Stomach (tissue), 7 donors: ENCODE data around the genes NT5DC3 and UQCC6.

- PRO-cap = no peak
- RAMPAGE, long total RNA, 5 experiments = no peak in any of the 5 experiments
- RRBS = no CpG with 5 or more reads among the region's 3 CpGs
Measured at GRCh38 chr12:103114967-103115306, 157.5 kb downstream of the ASCL1 start.

DNA sequence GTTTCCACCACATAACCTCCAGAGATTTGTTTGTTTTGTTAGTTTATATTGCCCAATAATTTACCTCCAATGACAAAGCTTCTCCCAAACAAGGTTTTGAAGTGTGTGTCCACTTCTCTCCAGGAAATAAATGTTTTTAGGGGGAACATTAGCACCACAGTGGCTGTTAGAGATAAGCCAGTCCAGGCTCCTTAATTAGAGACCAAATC is 215.3 kb downstream of the ASCL1 start:
- PRO-cap = no peak
- RAMPAGE, long total RNA, 5 experiments = no peak in any of the 5 experiments

DNA sequence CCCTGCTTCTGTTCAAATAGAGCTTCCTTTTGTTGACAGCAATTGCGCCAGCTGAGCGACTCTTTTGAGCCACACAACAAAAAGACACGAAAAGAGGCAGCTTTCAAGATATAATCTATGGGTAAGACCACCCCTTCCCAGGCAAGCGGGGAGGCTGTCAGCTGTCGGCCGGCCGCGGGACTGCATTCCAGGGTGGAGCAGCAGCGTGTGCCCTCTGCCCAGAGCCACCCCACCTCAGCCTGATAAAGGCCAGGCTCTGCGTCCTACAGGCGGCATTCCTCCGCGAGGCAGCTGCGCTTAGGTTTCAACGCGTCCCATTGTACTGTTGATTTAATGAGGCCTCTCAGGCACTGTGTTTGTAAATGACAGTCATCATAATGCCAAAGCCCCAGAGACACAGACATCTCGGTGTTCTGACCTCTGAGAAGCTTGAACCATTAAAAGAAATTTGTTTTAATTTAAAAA is 15.7 kb upstream of the STAB2 start:
- PRO-cap = no peak
- RAMPAGE, long total RNA, 5 experiments = no peak in any of the 5 experiments
- RRBS = no CpG with 5 or more reads among the region's 17 CpGs

- PRO-cap = bidirectional peak, plus-strand start at chr12:103841444, minus-strand start at chr12:103841234; unidirectional peak, minus-strand start at chr12:103841798
- RAMPAGE, long total RNA, 5 experiments = start-site peak on the minus strand in 2 of 5 experiments, at chr12:103841216-103841300 at its widest, 5 to 6 reads per replicate
- RRBS = 1% methylated on average over 19 of the region's 66 CpGs
Measured at GRCh38 chr12:103841150-103842411, at the start of gene NT5DC3. NT5DC3 (minus strand) TSS chr12:103841234.

GRCh38 chr12:103852466-103853150 is 11.6 kb upstream of the NT5DC3 start:
- PRO-cap = no peak
- RAMPAGE, long total RNA, 5 experiments = no peak in any of the 5 experiments
- RRBS = no CpG with 5 or more reads among the region's 3 CpGs

DNA sequence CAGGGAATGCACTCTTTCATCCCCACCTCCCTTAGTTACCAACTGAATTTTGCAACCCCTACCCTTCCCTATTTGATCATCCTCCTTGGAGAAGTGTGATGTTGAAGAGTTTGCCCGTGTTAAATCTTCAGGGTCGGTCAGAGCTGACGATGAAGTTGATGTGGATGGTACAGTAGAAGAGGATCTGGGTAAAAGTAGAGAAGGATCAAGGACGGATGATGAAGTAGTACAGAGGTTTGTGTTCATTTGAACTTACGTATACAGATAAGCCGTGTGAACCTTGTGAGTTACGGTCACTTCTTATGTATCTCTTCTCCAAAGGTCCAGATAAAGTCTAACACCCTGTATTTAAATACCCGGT is 1.2 kb downstream of the HSP90B1 start:
- PRO-cap = no peak
- RAMPAGE, long total RNA, 5 experiments = no peak in any of the 5 experiments
- RRBS = no CpG with 5 or more reads among the region's 8 CpGs

DNA sequence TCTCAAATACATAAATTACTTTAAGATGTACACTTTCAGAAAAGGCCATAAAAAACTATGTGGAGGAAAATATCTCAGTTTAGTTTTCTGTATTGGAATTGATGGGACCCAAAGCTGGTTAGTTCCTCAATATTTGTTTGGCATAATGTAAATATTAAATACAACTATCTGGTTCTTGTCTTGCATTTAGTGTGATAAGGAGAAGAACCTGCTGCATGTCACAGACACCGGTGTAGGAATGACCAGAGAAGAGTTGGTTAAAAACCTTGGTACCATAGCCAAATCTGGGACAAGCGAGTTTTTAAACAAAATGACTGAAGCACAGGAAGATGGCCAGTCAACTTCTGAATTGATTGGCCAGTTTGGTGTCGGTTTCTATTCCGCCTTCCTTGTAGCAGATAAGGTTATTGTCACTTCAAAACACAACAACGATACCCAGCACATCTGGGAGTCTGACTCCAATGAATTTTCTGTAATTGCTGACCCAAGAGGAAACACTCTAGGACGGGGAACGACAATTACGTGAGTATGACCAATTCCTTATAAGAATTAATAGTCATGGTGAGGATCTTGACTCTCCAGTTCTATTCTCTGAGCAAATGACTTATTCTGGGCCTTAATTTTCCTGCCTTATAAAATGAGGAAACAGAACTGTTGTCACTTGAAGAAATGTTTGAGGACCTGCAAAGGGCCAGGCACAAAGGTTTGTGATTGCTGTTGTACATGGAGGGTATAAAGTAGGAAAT is 3.7 kb downstream of the HSP90B1 start:
- PRO-cap = no peak
- RAMPAGE, long total RNA, 5 experiments = no peak in any of the 5 experiments
- RRBS = no CpG with 5 or more reads among the region's 8 CpGs

DNA sequence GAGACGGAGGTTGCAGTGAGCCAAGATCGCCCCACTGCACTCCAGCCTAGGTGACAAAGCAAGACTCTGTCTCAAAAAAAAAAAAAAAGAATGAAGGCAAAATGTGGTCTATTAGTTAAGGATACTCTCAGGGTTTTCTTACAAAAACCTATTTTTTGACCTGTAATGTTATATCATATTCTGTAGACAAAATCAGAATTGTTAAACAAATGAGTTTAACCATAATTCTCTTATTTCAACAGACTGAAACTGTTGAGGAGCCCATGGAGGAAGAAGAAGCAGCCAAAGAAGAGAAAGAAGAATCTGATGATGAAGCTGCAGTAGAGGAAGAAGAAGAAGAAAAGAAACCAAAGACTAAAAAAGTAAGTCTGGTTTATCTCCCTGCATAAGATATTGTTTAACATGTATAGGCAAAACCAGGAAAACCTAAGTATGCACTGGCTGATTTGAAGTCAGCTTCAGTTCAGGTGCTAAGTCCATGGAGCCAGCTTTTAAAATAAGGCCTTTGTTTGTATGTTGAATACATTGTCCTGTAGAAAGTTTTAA is 8.0 kb downstream of the HSP90B1 start:
- PRO-cap = no peak
- RAMPAGE, long total RNA, 5 experiments = no peak in any of the 5 experiments
- RRBS = no CpG with 5 or more reads among the region's 2 CpGs

DNA sequence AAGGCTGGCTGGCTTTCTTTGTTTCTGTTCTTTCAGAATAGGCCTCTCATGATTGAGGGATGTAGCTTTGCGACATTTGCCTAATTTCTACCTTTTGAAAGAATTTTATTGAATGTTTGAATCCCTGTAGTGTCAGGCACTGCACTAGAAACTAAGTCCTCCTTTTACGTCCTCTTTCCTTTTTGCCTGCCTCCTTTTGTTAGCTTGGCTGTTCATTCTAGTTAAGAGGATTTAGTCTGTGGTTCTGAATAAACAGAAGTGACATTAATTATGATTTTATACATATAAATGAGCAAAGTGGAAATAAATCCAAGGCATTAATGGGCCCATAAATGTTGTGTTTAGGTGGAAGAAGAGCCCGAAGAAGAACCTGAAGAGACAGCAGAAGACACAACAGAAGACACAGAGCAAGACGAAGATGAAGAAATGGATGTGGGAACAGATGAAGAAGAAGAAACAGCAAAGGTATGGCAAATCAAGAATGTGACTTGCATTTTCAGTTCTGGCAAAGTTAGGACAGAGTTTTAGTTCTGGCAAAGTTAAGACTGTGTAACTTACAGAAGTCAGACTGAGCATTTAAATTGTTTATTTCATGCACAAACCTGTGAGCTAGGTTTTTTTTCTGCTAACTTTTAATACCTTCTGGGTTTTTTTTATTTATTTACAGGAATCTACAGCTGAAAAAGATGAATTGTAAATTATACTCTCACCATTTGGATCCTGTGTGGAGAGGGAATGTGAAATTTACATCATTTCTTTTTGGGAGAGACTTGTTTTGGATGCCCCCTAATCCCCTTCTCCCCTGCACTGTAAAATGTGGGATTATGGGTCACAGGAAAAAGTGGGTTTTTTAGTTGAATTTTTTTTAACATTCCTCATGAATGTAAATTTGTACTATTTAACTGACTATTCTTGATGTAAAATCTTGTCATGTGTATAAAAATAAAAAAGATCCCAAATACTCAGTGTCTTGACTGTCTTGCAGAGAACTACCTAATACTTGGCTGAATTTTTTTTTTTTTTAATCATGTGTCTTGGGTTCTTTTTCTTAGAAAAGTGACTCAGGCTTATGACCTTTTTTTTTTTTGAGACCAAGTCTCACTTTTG is 9.7 kb downstream of the UQCC6 start:
- PRO-cap = no peak
- RAMPAGE, long total RNA, 5 experiments = no peak in any of the 5 experiments
- RRBS = no CpG with 5 or more reads among the region's 4 CpGs

GRCh38 chr12:103956841-103957712 is at the start of gene UQCC6:
UQCC6 (minus strand) TSS chr12:103957215.
- PRO-cap = unidirectional peak, minus-strand start at chr12:103956967; bidirectional peak, plus-strand start at chr12:103957329, minus-strand start at chr12:103957213; unidirectional peak, plus-strand start at chr12:103957559
- RAMPAGE, long total RNA, 5 experiments = start-site peak on the minus strand in 3 of 5 experiments, at chr12:103956795-103957193 at its widest, 7 to 34 reads per replicate
- RRBS = no CpG with 5 or more reads among the region's 48 CpGs

DNA sequence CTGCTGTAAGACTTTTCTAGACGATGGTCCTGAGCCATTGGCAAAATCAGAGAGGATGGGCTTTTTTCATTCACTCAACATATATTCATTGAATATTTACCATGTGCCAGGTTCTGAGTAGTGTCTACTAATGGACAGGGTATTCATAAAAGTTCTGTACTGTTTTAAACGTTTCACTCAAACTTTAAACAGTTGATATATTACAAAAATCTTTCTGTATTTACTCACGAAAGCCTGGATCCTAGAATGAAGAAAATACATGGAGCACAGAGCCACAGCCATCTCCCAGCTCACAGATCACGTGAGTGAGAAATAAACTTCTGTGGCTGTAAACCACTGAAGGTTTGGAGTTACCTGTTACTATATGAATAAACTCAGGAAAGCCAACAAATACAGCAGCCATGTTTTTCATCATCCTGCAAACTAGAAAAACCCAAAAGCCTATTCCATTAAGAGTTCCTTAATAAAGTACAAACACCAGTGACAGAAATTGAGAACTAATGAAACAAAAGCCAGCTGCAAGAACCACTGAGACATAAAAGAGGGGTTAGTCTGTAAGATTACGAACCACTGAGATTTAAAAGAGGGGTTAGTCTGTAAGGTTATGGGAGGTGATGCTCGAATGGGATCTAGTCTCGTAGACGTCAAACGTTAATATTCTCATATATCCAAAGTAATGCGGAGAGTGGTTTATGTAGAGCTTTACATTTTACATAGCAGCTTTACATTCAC is 820 bp upstream of the TDG start:
- PRO-cap = no peak
- RAMPAGE, long total RNA, 5 experiments = no peak in any of the 5 experiments
- RRBS = no CpG with 5 or more reads among the region's 10 CpGs

- PRO-cap = unidirectional peak, minus-strand start at chr12:104011394
- RAMPAGE, long total RNA, 5 experiments = no peak in any of the 5 experiments
- RRBS = no CpG with 5 or more reads among the region's 6 CpGs
Measured at GRCh38 chr12:104011273-104011845, 38.6 kb downstream of the GLT8D2 start.

- PRO-cap = no peak
- RAMPAGE, long total RNA, 5 experiments = start-site peak on the plus strand in 3 of 5 experiments, at chr12:104292899-104293928 at its widest, 19 to 89 reads per replicate
- RRBS = no CpG with 5 or more reads among the region's 18 CpGs
Measured at GRCh38 chr12:104292769-104293947, 10.4 kb upstream of the EID3 start.

DNA sequence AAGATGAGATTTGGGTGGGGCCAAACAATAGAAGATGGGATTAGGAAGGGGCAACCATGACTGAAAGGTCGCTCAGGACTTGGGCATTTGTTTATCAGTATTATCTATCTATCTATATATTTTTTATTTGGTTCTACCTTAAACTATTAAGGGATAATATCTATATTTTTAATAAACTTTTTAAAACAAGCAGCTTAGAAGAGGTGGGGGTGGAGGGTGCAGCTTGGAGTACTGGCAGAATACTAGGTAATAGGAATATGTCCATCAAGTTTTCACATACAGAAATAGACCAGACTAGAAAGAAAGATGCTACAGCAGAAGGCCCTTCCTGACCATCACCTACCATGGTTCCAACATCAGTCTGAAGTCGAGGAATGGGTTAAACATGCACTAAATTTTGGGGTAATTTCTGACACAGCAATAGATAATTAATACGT is 50.5 kb downstream of the EID3 start:
- PRO-cap = unidirectional peak, plus-strand start at position 362 of the sequence
- RAMPAGE, long total RNA, 5 experiments = no peak in any of the 5 experiments
- RRBS = no CpG with 5 or more reads among the region's 3 CpGs

- PRO-cap = bidirectional peak, plus-strand start at chr12:104459211, minus-strand start at chr12:104459166
- RAMPAGE, long total RNA, 5 experiments = no peak in any of the 5 experiments
- RRBS = 29% methylated on average over 5 of the region's 18 CpGs
Measured at GRCh38 chr12:104458774-104459366, 2.1 kb downstream of the CHST11 start.

DNA sequence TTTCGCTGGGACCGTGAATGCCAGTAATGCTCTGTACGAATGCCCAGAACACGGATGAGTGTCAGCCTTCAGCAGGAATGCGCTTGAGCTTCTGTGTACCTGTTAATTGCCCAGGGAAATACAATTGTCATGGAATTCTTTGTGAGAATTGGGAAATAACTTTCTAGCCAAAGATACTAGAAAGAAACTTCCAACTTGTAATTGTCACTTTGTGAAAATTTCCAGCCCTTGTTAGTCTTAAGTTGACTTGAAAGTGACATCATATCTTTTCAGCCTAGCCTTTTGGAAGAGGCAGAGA is 2.6 kb downstream of the CHST11 start:
- PRO-cap = no peak
- RAMPAGE, long total RNA, 5 experiments = no peak in any of the 5 experiments
- RRBS = no CpG with 5 or more reads among the region's 5 CpGs

DNA sequence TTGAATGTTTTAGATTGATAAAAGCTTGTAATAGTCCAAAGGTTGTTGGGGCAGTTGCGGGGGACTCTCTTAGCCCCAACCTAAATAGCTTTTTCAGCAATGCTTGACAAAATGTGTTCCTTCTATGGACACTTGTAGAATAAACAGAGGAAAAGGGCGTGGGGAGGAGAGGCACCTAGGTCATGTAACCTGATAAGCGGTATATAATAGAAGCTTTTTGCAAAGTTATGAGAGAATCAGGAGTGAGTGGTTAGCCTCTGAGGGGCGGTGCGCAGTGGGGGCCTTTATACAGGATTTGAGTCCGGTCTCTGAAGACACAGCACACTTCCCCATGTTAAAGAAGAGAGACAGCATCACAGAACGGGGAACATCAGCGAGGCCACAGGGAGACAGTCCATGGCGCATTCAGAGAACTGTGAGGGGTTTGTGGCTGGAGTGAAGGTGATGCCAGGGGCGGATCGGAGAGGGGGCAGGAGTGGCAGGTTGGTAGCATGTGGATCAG is 150.6 kb downstream of the CHST11 start:
- PRO-cap = no peak
- RAMPAGE, long total RNA, 5 experiments = start-site peak on the plus strand in 1 of 5 experiments, centred at position 162 of the sequence, 13 reads per replicate
- RRBS = no CpG with 5 or more reads among the region's 11 CpGs

DNA sequence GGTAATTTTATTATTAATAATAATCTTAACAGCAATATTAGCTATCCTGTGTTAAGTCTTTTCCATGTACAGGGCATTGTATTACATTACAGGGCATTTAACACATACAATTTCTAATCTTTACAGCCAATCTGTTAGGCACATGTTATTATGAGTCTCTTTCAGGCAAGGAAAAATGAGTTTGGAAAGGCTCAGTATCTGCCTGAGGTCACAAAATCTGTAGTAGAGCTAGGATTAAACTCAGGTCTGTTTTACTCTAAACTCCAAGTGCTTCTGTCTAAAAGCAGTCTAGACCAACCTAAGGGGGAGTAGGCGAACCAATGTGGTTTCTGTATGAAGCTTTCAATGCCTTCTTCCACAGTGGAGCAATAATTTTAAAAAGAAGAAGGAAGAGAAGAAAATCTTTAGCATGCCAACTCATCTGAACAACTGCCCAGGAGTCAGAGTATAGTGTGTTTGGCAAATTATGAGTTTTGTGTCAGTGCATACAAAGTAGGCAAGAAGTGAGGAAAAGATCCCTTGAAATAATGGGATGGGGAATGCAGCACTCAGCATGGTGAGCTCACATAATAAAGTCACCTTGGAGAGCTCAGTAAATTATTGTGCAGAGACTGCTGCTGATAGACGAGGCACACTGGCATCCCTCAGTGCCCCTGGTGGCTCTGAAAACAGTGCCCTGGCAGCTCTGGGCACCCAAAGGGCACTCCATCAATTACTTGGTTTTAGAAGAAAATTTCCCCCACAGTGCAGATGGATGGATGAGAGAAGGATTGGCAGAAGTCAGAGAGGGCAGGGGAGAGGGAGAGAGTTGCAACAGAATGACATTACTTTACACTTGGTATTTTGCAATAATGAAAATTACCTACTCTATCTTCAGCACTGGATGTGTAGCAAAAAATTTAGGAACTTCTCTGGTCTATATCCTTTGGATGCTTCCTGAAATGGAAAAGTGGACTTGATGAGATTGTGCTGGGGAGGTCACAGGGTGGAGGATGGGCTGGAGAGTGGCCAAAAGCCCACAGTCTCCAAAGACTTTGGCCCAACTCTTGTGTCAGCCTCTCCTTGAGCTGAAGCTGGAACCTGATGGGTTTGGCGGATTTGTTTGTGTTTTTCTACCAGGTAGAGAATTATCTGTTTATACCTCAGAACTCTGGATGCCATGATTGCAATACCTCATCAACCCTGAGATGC is 192.9 kb downstream of the CHST11 start:
- PRO-cap = no peak
- RAMPAGE, long total RNA, 5 experiments = start-site peak on the plus strand in 1 of 5 experiments, centred at positions 670 to 930 of the sequence, 10 to 11 reads per replicate
- RRBS = no CpG with 5 or more reads among the region's 3 CpGs

DNA sequence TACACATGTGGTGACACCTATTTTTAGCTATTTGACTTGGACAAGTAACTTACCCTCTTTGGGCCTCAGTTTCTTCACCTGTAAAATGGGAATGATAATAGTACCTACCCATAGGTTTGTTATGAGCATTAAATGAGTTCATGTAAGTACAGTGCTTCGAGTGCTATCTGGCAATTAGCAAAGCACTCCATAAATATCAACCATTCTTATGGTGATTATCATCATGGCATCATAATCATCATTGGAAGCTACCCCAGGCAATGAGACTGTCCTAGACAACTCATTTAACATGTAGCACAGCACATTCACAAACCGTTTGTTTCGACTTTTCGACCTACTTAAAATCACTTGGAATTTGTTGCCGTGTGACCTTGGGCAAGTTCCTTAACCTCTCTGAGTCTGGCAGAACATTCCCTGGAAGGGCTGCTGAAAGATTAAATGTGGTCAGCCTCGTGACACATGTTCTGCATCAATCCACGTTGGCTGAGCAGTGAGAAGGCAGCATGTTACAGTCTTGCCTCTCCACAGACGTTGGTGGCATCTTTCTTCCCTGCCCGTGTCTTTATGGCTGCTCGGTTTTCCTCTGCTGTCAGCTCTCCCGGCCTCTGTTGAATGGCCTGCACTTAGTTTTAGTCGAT is 216.8 kb downstream of the CHST11 start:
- PRO-cap = no peak
- RAMPAGE, long total RNA, 5 experiments = no peak in any of the 5 experiments
- RRBS = no CpG with 5 or more reads among the region's 12 CpGs

DNA sequence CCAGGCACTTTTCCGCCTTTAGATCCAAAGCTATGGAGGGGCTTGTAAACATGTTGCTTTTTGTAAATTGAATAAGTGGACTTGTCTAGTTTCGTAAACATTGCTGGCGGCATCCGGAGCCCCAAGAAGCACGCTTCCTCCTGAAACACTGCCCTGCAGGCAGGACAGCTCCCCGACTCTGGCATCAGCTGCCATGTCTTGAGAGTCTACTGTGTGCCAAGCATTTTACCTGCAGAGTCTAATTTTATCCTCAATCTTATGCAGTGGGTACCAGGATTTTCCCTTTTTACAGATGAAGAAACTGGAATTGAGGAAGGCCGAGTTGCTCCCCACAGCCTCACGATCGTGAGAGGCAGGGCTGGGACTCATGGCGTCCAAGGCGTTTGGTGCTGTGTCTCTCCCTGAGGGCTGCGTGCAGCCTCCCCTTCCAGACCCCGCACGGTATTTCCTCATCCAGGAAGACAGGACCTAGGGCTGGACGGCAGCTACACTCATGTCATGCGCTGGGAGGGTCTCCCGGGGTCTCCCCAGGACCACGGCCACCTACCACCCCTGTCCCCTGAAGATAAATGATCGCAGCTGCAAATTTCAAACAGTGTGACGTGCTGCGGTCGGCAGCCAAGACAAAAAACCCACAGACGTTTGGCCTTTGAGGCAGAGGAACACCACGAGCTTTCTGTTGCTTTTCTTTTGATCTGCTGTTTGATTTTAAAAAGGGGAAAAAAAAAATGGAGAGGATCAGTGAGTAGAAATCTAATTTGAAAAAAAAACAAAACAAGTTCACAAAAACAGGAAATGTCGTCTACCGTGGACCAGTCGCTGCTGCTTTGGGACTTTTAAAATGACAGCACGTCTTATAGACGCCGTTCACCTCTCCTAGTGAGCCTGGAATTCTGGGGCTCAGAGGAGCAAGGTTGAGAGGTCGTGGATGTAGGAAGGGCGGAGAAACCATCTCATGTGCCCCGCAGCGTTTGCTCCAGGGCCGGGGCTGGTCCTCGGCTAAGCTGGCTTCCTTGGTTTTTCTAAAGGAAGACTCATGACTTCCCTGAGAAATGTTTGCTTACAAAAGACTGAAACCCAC is 237.7 kb downstream of the SLC41A2 start:
- PRO-cap = no peak
- RAMPAGE, long total RNA, 5 experiments = no peak in any of the 5 experiments
- RRBS = no CpG with 5 or more reads among the region's 36 CpGs